Metastatic Lung Carcinoma in the Adrenal Gland (tissue), 1 donor: ENCODE measurements around the genes KIAA1549 and FMC1.

DNA sequence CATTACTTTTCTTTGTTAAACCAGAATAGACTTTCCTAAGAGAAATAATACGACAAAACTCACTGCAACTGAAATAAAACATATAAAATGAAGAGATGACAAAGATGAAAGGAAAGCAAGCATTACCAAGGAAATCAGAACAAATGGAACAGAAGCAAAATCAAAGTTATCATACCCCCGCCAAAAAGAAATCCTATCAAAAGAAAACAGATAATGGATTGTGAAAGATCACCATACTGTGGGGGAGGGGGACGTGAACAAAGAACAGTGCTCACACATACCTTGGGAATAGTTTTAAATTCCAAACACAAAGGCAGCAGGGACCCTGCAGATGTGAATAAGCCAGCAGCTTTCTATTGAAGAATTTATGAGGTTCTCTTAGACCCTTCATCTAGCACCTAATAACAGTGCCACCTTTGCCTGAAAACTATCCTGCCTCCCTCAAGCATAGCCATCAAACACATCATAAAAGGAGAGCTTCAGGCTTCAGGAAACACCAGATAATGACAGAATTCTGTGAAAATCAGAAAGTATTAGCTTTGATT, 94.0 kb downstream of the AKR1D1 start:
- PRO-cap, result no peak

DNA sequence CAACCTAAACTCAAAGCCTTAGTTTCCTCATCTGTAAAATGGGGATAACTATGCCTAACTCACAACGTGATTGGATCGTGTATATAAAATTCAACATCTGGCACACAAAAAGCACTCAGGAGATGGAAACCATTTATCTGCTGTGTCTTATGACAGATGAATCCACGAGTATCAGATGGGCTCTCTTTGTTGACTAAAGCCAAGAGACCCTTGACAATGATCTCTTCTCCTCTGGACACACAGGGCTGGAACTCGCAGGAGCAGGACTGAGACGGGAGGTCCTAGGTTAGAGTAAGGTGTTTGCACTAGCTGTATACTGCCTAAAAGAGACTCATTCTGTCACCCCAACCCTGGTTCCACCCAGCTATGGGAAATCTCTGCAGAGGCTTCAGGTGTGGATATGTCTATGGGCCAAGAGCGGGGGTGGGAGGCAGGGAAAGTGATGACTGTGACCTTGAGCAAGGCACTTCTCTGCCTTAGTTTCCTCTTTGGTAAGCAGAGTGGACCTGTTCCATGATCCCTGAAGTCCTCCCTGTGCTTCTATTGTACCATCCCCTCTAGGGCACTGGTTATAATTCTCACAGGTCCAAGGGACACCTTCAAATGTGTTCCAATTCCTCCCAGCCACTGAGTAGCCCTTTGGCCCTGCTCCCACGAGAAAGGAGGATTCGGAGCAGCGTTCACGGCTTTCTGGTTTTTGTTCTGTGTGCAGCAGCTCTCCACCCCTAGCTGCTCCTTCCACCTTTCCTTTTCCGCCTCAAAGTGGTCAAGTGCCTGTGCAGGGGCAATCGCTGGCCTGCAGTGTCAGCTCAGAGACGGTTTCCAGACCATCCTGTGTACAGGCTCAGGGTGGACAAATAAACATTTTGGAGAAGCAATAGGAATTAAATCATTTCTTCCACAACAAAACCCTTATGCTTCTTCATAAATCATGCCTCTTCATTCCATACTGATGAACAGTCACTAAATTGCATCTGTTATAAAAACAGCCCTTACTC, 1.5 kb downstream of the KIAA1549 start:
- PRO-cap, result no peak

GRCh38 chr7:138980762-138981793, at the start of gene KIAA1549:
Gene KIAA1549, minus strand, starts transcription at chr7:138981389.
- PRO-cap, result bidirectional peak, plus-strand start at chr7:138981408, minus-strand start at chr7:138981389; bidirectional peak, plus-strand start at chr7:138981584, minus-strand start at chr7:138981462

GRCh38 chr7:139075677-139076228, 33.8 kb downstream of the ZC3HAV1 start:
- PRO-cap, result no peak

GRCh38 chr7:139094477-139094979, 15.0 kb downstream of the ZC3HAV1 start:
- PRO-cap, result no peak

- PRO-cap, result bidirectional peak, plus-strand start at chr7:139108956, minus-strand start at chr7:139108733; bidirectional peak, plus-strand start at chr7:139109185, minus-strand start at chr7:139109033
Measured at GRCh38 chr7:139108750-139109164, 763 bp downstream of the ZC3HAV1 start.

DNA sequence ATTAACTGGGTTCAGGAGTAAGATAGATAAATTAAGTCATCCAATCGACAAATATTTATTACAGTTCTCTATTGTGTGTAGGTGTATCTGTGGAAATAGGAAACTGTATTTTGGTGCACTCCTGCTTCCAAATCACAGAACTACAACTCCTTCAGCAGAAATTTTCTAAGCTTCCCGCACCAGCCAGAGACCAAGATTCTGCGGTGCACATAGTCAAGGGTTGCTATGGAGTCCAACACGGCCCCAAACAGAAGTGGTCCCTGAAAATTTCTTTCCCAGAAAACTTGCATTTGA, 366 bp upstream of the TTC26 start:
- PRO-cap, result no peak

DNA sequence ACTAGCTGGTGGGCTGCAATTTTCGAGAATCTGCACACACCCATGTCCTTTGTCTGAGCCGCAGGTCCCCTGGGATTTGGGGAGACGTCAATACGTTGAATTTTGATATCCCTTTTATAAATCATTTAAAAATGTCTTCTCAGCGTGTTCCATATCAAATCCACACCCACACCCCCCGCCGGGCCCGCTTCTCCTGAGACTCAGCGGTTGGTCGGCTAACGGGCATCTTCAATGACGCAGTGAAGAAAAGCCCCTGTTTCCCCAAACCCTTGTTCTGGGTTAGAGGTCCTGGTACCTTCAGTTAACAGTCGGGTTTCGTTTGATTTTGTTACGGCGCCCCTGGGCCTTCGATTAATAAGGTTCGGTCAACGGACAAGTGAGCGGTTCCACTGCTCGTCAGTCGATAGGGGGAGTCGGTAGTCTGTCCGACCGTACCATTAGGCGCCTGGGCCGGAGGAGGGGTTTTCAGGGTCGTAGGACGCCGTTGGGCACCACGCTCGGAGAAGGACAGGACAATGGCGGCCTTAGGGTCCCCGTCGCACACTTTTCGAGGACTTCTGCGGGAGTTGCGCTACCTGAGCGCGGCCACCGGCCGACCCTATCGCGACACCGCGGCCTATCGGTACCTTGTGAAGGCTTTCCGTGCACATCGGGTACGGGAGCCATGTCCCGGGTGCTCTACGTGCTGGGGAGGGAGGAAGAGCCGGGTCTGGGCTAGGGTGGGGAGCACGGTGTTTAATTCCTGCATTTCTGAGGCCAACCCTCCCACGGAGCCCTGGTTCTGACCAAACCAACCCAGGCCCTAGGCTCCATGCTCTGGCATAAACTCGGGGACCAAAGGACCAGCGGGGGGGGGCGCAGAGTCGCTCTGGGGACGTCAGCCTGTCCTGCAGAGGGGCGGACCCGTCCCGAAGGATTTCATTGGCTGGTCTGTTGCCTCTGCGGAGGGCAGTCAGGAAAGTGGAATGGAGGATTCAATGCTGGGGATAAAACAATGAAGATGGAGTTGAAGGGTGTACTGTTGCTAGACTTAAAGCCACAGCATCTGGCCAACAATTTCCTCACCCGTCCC, at the start of gene FMC1:
Gene FMC1 (plus strand): TSS at position 468 of the 1,072 bp plus-strand sequence.
- PRO-cap, result bidirectional peak, plus-strand start at position 272 of the sequence, minus-strand start at position 164 of the sequence; bidirectional peak, plus-strand start at position 491 of the sequence, minus-strand start at position 405 of the sequence; bidirectional peak, plus-strand start at position 951 of the sequence, minus-strand start at position 818 of the sequence

DNA sequence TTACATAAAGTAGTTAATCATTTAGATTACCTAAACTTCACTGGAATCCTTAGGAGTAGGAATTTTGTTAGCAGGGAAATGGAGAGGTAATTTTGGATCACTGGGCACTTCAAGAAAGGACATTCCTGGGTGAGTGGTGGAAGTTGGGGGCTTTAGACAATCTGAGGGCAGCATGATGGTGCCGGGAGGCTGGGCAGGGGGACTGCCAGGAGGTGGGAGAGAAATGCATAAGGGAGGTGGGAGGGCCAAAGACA, 3.1 kb downstream of the LUC7L2 start:
- PRO-cap, result no peak

DNA sequence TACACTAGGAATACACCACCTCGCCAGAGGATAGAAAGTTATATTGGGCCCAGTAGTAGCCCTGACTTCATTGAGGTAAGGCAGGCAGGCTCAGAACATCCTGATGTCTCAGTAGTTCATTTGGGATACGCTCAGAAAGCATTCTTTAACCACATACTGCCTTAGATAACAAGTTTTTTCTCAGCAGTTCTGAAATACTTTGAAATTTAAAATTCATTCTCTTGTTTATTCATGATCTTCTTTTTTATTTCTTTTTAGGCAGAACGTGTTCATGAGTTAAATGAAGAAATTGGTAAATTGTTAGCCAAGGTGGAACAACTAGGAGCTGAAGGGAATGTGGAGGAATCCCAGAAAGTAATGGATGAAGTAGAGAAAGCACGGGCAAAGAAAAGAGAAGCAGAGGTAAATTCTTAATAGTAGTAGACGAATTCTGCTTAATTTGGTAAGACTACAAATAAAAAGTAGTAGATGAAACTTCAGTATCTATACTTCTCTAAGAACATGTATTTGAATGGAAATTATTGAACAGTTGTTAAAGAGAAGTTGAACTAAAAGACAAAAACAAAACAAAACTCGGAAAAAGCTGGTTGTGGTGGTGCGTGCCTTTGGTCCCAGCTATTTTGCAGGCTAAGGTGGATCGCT, 45.8 kb downstream of the LUC7L2 start:
- PRO-cap, result no peak

DNA sequence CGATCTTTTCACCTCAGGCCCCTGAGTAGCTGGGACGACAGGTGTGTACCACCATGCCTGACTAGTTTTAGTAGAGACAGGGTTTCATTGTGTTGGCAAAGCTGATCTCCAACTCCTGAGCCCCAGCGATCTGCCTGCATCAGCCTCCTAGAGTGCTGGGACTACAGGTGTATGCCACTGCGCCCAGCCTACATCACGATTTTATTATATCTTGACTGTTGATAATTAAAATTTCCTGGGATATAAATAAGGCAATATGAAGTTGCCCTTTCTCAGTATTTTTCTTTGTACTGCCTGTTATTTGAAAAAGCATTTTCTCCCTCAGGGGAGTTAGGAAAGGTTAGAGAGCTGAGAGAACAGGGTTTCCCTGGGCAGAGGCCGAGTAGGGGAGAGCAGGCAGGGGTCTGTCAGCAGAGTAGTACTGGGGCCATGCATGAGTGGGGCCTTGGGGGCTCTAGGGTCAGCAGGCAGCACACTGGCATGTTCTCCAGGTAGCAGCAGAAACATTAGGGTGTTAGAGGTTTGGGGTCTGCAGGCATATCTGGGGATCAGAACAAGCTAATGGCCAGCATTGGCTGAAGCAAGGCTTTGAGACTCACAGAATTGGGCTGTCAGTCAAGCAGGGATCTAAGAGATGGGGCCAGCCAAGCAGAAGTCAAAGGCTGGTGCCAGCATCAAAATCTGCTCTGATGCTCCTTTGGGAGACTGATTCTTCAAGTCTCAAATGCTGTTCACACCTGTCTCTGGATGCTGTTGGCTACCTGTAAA, 56.5 kb downstream of the KLRG2 start:
- PRO-cap, result no peak

GRCh38 chr7:139467672-139468032, 15.8 kb downstream of the KLRG2 start:
- PRO-cap, result no peak

GRCh38 chr7:139482810-139483218, 659 bp downstream of the KLRG2 start:
- PRO-cap, result no peak

- PRO-cap, result no peak
Measured at GRCh38 chr7:139570567-139571369, 47.3 kb downstream of the CLEC2L start.

GRCh38 chr7:139574601-139575084, 51.2 kb downstream of the CLEC2L start:
- PRO-cap, result no peak

DNA sequence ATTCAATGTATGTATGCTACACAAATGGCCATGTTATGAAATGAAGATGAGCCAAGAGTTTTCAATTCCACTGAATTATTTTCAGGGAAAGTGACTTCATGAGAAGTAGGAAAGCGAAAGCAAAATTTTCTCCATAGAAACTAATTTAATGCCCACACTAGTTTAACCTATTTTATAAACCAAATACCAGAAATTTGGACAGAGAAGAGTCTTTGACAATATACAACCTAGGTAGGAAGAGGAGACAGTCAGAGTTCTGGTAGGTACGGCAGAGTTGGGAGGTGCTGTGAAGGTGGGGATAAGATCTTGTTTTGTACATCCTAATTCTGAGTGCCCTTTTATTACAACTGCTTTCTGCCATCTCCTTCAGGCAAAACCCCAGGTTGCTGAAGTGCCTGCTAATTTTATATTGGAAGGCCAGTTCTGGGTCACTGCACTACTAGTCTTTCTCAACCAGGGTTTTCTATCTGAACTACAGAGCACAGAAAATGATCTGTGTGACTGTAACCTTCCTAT, 119.3 kb downstream of the HIPK2 start:
- PRO-cap, result no peak

DNA sequence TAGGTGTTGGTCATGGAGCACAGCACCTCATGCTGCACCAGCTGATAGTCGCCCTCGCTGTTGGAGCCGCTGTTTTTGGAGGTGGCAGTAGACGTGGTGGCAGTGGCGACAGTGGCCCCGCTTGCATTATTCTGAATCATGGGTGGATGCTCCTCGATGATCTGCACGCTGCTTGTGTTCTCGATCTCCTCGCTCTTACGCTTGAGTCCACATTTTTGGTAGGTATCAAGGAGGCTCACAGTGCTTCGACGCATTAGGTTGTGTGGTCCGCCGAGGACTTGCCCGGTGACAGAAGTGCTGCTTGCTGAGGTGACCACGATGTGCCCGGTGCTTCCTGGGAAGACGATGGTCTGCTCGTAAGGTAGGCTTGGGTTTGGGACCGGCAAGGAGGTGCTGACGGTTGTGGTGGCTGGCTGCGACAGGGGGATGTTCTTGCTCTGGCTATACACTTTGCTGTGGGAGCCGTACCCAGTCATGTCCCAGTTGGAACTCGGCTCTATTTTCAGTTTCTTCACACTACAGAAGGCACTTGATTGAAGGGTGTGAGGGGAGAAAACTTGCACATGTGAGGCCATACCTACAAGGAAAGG, 61.3 kb downstream of the HIPK2 start:
- PRO-cap, result no peak

- PRO-cap, result no peak
Measured at GRCh38 chr7:139760681-139761000, 17.2 kb downstream of the HIPK2 start.

- PRO-cap, result no peak
Measured at GRCh38 chr7:139767833-139768785, 9.7 kb downstream of the HIPK2 start.

DNA sequence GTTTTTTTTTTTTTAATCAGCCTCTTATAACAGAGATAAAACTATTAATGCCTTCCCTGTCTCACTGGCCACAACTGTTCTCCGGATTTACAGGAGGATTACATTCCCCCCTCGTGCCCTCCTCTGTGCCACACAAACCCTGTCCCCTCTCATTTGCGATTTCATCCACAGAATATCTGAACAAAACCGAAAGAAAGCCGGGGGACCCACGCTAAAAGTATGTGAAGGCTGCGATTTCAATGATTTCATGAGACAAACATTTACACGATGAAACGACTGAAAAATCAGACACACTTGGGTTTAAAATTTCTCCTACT, 1.4 kb downstream of the HIPK2 start:
- PRO-cap, result bidirectional peak, plus-strand start outside the sequence, minus-strand start at position 163 of the sequence